ENCODE measurements around the gene ERCC8.

DNA sequence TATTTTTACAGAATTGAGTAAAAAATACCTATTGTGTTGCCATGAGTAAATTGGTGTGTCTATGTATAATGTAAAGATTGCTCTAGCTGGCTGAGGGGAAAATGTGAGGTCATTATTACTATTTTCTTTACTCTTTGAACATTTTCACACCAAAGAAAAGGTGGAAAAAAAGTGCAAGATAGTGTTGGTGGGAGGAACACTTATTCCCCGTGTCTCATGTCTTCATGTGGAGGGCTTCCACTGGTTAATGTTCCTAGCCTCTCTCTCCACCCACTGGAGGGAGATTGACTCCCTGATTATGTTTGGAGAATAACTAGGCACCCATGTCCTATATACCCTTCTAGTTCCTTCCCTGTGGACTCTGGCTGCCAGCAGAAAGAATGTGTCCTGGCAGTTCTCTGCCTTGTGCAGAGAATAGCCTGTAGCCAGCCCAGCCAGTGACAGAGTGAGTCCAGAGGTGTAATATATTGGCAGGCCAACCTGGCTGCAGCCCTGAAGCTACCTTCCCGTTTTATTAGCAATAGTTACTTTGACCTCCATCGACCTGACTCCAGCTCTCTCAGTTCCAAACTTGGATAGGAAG is 8.0 kb downstream of the SETD9 start:
- PRO-cap: no peak

DNA sequence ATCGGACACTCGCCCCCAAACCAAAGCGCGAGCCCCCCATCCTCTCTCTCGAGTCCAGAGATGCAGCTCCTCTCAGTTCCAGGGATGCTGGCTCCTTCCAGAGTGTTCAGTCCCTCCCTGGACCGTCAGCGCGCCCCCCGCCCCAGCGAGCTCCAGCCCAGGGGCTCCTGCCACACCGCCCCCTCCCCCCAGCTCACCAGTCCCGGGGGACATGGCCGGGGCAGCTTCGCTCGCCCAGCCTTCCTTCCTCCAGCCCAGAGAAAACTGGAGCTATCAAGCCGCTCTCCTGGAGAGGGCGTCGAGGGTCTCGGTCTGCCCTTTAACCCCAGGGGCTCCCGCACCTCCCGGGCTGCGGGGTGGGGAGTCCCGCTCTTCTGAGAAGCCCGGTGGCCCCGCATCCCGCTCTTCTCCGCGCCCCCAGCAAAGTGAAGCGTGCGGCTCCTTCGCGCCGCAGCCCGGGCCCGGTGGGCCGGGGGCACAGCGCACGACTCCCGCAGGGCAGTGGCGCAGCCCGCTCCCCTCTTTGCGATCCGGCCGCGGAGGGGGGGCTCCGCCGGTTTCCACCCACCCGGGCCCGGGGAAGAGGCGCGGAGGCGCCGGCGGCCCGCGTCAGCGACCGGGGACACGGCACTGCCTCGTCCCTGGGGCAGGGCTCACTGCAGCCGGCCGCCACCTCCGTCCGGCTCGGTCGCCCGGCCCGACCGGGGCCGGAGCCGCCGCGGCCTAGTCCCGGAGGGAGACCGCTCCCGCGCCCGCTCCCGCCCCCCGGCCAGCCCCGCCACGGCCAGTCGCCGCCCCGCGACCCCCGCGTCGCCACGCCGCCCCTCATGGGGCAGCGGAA is 544 bp downstream of the MIER3 start:
- PRO-cap: no peak

DNA sequence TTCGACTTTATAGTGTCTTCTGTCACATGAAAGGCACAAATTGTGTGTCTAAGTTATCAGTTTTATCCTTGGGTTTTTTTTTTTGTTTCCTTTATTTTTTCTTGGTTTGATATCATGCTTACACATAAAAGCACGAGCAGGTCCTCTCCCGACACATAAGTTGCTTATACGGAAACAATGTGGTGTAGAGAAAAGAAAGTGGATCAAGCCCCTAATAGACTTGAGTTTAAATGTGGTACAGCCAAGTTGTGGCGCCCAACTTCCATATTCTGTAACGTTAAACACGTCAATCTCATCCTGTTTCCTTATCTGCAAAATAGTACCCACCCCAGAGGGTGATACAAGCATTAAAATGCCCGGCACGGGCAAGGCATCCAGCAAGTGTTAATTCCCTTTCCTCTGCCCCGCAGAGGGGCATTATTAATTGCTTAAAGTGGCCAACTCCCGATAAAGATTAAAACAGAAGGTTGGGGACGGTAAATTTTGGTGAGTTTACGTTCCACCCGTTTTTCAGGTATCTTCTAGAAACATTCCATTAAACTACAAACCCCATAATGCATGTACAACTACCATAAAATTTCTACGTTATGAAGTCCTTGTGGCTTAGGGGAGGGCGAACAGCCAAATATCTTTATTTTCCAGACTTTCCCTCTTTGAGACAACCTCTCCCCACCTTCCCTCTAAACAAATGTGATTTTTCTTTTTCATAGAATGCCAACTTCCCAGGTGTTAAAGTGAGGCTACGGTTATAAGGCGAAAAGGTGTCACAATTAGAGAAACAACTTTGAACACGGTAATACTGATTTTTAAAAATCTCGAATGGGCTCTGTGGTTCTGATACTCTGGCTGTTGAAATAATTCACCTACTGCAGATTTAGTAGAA is 1.4 kb upstream of the GPBP1 start:
- PRO-cap: no peak

- PRO-cap: no peak
Measured at GRCh38 chr5:57566794-57567388, 84.3 kb upstream of the ACTBL2 start.

DNA sequence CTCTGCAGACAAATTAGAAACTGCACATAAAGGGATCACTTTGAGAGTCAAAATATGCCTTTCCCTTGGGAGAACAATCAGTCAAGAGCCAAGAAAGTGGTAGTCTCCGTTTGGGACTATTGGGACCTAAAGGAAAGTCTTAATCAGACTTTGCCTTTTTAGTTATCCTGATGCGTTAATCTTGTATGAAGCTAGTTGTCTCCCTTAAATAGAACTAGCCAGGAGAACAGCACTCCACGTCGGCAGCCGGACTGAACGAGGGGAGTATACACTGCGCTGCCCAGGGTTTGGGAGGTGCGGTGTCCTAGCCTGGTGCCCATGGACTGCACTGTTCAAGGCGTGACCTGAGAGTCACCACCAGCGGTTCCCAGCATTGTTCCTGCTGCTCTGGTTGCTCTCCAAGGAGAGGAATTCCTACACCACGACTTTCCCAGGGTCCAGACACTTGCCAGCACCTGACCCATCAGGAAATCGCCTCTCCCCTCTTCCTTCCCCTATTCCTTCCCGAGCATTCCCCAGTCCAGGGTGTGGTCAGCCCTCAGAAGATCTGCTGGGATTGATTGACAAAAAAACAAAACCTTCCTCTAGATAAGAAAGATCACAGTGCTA is 297.6 kb upstream of the ACTBL2 start:
- PRO-cap: no peak

- PRO-cap: no peak
Measured at GRCh38 chr5:58259413-58260383, 200.2 kb downstream of the PLK2 start.

GRCh38 chr5:59086255-59086793 is 503.4 kb downstream of the RAB3C start:
- PRO-cap: no peak

- PRO-cap: no peak
Measured at GRCh38 chr5:59275416-59276467, 617.8 kb downstream of the PDE4D start.

DNA sequence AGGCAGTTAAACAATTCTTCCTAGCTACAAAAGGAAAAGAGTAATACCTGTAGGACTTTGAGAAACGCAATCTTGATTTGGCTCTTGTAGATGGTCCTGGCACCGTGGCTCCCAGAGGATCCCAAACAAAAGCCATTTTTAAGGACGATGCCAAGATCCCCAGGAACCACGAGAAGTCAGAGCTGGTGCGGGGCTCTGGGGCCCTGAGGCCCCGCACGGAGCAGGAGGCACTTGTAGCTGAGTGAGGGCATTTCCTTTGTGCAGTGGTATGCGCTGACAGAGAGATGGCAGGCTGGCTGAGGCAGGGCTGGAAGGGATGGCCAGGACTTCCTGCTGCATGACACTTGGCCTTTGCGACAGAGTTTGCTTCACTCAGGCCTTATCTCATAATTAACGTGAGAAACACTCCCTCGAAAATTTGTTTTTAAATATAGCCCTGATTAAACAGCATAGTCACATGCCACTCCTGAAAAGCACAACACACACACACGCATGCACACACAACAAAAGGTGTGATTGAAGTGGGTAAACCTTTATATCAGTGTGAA is 536.7 kb downstream of the PDE4D start:
- PRO-cap: no peak

GRCh38 chr5:59465057-59465769 is 428.3 kb downstream of the PDE4D start:
- PRO-cap: no peak

DNA sequence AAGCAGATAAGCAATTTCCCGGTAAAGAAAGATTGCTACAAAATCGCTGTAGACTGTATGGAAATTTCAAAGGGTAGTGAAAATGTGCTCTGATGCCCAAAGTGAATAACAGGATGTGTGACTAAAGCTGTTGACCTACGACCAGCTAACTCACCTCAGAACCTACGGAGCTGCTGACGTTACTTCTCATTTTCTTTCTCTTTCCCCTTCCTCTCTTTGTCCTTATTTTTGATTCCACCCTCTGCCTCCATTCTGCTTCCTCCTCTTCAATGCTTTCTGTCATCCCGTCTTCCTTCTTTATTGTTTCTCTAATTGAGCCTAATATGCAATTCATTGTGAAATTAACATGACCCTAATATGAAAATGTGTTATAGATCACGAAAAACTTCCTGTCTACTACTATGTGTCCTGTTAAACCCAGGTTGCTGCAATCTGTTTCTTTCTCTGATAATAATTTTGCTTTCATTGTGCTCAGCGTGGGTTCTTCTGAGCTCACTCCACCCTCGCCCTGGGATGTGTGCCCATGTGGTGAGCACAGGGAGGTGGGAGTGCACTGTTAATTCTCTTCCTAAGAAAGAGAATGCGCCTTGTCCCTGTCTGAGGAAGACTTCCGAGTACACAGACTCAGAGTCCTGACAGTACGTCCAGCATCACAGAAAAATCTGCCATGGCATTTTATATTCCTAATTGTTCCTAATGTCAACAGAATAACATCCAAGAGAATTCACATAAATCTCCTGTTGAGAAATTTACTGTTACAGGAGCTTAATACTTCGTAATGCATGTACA is 102.9 kb downstream of the PDE4D start:
- PRO-cap: no peak

DNA sequence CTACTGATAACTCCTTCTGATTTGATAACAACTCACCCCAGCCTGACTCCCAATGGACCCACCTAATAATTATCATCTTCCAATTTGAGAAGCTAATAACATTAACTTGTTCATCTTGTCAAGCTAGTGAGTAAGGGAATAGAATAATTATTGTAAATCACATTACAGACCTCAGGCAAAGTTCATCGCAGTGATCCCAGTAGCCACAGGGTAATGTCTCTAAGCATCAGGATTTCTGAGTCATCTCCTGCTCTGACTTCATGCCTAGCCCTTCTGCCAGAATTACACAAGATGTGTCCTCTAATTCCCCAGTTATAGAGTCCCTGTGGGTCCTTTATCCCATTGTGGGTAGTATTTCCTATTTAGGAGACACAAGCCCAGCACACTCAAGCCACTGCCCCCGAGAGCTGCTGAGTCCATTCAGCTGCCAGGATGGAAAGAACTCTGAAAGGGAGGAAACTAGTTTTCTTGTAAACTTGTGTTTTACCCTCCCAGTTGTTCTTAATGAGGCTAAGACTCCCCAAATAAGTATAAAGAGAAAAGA is 365.6 kb downstream of the DEPDC1B start:
- PRO-cap: no peak

DNA sequence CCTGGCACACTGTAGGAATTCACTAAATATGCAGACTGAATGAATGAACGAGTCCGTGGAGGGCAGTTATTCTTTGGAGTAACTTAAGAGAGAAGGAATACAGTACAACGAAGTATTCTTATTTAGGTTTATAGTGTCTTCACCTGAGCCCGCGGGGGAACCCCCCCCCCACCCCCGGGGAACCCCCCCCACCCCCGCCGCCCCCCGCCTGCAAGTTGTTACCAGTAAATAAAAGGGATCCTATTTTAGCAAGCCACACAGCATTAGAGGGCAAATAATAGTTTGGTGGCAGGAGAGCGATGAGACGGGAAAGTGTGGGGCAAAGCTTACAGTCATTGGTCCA is 353 bp downstream of the ERCC8 start:
- PRO-cap: no peak

- PRO-cap: bidirectional peak, plus-strand start at chr5:60945135, minus-strand start at chr5:60945070
Measured at GRCh38 chr5:60944889-60945300, at the start of gene ERCC8. Gene ERCC8 (minus strand): TSS chr5:60945070.

DNA sequence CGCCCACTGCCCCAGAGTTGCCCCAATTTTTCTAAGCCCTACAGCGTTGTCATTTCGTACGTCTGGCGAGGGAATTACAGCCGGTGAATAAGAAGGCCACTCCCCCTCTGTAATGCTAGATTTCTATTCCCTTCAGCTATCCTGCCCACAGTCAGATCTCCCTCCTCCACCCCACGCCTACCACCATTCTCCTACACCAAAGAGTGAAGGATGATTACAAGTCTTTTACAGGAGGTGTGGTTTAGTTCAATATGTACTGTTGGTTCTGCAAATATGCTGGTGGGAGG is 83.7 kb upstream of the SMIM15 start:
- PRO-cap: no peak

- PRO-cap: no peak
Measured at GRCh38 chr5:61408487-61409250, 76.6 kb downstream of the ZSWIM6 start.

DNA sequence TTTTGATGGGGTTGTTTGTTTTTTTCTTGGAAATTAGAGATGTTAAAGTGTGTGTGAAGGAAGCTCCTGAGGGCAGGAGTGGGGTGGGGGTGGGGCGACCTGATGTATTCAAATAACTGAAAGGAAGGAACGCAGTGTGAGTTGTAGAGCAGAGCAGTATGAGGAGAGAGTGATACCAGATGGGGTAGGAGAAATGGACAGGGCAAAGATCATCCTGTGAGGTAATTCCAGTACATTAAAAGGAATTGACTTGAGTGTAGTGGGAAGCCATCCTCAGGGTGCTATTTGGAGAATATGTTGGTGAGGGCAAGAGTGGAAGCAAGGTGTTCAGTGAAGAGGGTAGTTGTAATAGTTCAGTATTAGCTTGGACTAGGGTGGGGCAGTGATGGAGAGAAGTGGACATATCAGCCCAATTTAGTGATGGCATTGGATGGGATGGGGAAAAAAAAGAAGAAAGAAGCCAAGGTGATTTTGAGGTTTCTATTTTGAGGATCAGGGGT is 81.8 kb downstream of the ZSWIM6 start:
- PRO-cap: no peak

DNA sequence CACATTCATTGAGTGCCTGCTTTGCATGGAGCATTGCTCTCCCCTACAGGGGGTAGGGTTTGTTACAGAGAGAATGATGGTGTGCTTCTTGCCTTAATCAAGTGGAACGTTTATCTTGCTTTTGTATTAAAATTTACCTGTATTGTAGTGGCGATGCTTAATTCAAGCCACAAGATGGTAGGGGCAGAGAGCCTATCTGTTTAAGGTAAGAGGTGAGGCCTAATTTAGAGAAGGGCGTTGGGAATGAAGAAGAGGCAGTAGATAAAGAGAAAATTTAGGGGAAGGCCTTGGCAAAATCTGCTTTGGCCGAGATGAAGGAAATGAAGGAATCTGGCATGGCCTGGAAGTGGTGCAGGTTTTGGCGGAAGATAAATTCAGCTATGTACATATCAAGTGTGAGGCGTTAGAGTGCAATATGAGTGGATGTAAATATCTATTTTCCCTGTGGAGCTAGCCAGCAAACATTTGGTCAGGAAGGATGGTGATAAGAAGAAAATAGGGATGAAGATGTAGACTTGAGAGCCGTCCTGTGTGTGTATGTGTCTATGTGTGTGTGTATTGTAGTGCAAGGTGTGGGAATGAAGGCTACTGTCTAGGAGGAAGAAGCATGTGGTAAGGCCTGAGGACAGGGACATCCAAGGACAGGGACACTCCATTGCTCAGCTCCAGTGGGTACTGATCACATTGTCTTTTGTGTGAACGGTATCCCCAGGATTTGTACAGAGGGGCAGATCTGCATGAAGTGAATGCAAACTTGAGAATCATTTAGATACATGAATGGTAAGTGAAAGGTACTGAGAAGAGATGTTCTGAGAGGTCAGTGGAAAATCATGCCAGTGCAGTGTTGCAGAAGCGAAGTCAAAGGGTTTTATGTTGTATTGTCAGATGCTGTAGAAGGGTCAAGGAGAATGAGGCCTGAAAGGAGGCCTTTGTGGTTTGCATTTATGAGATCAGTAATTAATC is 97.4 kb downstream of the ZSWIM6 start:
- PRO-cap: no peak

- PRO-cap: no peak
Measured at GRCh38 chr5:61446935-61448158, 115.3 kb downstream of the ZSWIM6 start.

DNA sequence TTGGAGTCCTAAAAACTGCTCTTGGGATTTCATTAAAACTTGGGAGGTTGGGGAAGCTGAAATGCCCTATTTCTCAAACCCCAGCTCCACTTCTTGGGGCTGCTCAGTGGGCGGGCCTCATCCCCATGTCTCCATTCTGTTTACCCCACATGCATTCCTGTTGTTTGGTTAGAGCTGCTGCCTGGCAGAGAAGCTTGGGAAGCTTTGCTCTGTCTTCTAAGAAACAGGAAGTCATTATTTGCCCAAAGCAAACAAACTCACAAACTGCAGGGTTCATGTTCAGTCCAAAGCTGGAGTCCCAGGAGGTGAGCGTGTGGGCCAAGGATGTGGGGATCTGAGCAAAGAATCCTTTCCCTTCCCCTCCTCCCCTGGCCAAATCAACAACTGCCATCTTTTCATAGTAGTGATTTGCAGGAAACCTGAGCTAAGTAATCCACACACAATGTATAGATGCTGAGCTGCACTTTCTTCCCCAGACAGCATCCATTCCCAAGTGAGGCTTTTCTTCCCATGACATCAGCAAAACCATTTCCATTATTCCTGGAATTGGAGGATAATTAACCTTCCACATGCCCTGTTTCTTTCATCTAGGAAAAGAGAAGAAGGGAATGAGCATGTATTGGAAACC is 267.8 kb downstream of the ZSWIM6 start:
- PRO-cap: no peak